AG04450 (cell line): ENCODE data around the genes CYP3A43, OR2AE1, ZNF3 and CNPY4.

DNA sequence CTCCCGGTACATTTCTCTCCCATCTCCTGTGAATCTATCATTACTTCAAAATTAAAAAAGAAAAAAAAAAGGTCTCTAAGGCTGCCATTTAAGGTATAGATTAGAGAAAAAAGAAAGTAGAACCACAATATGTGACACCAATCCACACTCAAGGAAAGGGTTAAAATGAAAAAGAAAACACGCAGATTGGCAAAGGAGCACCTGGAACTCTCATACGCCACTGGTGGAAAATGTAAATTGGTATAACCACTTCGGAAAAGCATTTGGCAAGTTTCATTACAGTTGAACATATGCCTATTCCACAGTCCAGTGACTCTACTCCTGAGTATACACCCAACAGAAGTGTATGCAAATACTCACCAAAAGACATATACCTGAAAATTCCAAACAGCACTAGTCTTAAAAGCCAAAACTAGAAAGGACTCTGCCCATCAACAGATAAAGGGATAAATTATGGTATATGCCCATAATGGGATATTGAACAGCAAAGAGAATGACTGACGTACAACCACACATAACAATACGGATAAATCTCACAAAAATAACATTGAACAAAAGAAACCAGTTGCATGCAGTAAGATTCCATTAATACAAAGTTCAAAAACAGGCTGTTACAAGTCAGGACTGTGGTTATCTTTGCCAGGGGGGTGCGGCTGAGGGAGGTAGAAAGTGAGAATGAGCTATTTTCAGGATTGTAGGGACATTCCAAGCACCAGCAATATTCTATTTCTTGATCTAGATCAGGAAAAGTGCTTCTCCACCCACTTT is 10.4 kb downstream of the SMURF1 start:
- CAGE, long polyA plus RNA = no peak
- RRBS = no CpG with 5 or more reads among the region's 7 CpGs

DNA sequence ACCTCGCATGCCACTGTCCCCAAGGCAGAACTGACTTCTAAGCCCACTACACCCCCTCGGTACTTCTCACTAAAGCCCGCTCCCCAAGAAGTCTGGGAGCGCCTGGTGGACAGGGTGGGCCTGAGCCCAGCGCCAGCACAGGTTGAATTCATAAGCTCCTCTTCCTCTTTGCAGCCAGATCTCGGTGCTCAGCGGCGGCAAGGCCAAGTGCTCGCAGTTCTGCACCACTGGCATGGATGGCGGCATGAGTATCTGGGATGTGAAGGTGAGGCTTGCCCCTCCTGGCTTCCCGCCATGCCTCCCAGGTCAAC is 14.6 kb downstream of the PDAP1 start:
- CAGE, long polyA plus RNA = no peak
- RRBS = no CpG with 5 or more reads among the region's 11 CpGs

- CAGE, long polyA plus RNA = no peak
- RRBS = no CpG with 5 or more reads among the region's 13 CpGs
Measured at GRCh38 chr7:99486912-99487578, 13.0 kb downstream of the ZNF394 start.

GRCh38 chr7:99557718-99558158 is 704 bp upstream of the ZNF655 start:
- CAGE, long polyA plus RNA = no peak
- RRBS = no CpG with 5 or more reads among the region's 10 CpGs

DNA sequence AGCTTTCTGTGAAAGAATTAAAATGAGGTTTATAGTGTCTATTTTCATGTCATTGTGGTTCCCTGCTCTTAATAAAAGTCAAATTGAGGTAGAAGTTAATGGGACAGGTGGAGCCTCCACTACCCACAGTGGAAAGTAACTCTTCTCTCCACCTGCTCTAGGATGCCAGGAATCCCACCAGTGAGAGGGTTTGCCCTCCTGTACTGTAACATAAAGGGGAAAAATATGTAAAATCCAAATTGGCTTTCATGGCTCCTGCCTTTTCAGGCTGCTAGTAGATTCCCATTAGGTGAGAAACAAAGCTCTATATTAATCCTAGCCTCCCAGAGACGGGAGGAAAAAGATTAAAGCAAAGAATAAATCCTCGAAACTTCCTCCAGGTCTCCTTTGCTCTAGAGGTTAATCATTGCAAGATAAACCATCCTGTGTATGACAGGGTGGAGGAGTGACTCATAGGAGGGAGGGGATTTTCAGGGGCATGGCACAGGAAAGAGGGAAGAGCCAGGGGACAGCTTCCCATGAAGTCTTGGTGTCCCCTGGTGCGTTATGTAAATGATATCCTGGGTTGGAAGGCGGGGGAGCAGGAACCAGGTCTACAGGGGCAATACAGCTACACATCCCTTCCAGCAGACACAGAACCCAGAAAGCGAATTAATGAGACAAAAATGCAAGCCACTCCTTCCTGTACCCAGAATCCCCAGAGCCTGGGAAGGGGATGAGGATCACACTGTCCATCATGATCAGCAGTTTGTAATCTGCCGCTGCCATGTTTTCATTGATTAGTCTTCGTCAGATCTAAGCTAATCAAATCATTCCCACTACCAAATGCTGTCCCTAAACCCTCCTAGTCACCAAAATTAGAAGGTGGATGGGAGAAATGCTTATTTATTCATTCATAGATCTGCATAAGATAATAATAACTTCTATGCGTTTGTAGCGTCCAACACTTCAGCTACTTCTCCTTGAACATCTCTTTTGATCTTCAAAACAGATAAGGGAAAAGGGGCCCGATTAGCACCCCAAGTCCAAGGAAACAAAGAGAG is 712 bp downstream of the CYP3A5 start:
- CAGE, long polyA plus RNA = no peak
- RRBS = no CpG with 5 or more reads among the region's 10 CpGs

- CAGE, long polyA plus RNA = no peak
- RRBS = no CpG with 5 or more reads among the region's 2 CpGs
Measured at GRCh38 chr7:99695079-99695549, 15.3 kb upstream of the CYP3A5 start.

DNA sequence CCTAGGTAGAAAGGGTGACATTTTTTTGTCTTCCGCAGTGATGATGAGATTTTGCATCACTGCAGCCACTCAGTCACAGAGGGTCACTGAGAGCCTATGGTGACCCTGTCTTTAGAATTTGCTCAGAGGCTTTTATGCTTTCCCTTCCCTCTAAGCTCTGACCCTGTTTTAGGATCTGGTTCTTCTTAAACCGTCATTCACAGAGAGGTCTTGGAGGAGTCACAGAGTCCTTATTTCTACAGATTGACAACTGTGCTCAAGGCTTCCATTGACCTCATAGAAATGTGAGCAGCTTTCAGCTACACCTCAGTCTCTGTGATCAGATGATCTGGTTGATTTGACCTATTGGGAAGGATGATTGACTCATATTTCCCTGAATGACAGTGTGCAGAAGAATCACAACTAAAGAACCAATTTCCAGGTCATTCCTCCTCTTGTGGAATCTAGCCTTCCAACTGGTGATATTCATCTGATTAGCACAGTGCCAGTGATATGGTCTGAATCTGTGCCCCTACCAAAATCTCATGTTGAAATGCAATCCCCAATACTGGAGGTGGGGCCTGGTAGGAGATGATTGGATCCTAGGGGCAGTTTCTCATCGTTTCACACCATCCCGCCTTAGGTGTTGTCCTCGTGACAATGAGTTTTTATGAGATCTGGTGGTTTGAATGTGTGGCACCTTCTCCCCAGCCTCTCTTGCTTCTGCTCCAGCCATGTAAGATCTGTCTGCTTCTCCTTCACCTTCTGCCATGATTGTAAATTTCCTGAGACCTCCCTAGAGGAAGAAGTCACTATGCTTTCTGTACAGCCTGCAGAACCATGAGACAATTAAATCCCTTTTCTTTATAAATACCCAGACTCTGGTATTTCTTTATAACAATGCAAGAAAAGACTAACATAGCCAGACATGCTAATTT is 3.3 kb downstream of the CYP3A4 start:
- CAGE, long polyA plus RNA = no peak
- RRBS = no CpG with 5 or more reads among the region's 5 CpGs

GRCh38 chr7:99794541-99795822 is 11.0 kb upstream of the CYP3A4 start:
- CAGE, long polyA plus RNA = no peak
- RRBS = no CpG with 5 or more reads among the region's 15 CpGs

DNA sequence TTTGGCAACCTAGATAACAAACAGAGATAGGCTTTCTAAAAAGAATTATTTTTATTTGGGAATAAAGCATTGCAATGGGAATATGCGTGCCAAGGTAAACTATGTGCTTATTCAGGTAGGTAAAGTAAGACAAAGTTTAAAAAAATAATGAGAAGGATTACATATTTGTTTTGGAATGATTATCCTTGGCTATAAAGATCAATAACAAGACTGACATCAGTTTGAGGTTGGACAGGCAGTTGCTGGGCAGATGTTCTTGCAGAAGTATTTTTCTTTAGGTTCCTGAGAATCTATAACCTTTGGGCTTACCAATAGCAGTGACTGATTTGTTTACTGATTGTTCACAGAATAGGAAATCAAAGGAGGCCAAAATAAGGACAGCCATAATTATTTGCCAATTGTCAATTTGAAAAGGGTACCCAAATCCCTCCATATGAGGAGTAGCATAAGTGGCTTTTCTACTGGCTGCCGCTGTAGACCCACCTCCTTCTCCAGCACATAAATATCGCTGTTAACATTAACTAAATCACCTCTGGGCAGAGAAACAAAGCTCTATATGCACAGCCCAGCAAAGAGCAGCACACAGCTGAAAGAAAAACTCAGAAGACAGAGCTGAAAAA is at the start of gene CYP3A43:
TSS of gene CYP3A43 (plus strand) at position 529 of the 620 bp plus-strand sequence.
- CAGE, long polyA plus RNA = no peak
- RRBS = no CpG with 5 or more reads among the region's 3 CpGs

GRCh38 chr7:99876747-99877363 is at the start of gene OR2AE1:
Gene OR2AE1 (minus strand): TSS chr7:99877033.
- CAGE, long polyA plus RNA = no peak
- RRBS = no CpG with 5 or more reads among the region's 4 CpGs

- CAGE, long polyA plus RNA = no peak
- RRBS = no CpG with 5 or more reads among the region's 3 CpGs
Measured at GRCh38 chr7:99893475-99894202, 16.8 kb upstream of the OR2AE1 start.

DNA sequence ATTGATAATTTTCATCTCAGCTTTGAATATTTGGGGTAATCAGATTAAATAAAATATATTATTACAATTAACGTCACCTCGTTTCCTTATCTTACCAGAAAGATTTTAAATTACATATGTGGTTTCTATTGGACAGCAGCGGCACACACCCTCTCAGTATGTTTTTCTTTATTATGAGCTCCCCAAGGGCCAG is 849 bp downstream of the TRIM4 start:
- CAGE, long polyA plus RNA = no peak
- RRBS = no CpG with 5 or more reads among the region's 3 CpGs

- CAGE, long polyA plus RNA = no peak
- RRBS = no CpG with 5 or more reads among the region's 16 CpGs
Measured at GRCh38 chr7:99943533-99944788, 14.5 kb upstream of the GJC3 start.

DNA sequence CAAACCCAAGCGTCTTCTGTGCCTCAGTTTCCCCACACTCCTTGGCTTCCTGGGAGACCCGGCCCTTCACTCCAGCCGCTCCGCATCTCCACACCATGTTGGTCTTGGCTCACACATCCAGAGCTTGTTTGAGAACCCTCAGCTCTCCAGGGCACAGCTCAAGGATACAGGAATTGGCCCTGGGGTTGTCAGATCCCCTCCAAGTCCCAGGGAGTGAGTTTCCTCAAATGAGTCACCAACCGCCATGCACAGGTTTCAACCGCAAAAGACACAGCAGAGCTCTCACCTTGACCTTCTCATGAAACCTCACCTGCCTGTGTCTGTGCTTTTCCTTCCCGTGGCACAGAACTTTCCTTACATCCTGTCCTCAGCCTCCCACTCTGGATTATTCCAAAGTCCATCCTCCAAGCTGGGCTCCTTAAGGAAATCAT is 20.6 kb downstream of the AZGP1 start:
- CAGE, long polyA plus RNA = no peak
- RRBS = 65% methylated on average over 2 of the region's 7 CpGs

DNA sequence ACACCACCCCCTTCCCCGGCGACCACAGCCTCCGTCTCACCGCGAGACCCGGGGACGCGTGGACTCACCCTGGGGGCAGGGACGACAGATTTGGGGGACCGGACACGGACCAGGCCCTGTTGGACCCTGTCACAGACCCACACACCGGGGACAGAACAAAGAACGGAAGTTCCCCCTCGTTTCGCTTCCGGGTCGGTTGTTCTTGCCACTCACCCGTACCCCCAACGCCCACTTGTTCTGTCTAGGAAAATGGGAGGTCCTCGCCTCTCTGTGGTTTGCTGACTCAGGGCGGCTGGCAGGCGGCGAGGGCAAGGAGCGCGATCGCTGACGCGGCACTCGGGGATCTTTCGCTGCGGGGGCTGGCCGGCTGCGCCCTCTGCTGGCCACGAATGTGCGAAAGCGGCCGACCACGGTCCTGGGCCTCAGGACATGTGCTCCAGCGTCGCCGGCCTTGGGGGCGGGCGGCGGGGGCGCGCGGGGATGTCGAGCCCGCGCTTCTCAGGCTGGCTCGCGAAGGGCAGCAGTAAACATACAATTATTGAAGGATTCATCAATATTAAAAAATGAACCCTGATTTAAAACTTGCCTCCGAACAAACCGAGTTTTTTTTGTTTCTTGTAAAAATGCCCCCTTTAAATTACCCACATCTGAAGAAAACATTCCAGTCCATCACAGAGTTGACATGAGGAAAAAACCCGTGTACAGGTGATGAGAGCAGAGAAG is at the start of gene ZNF3:
TSS of gene ZNF3 (minus strand) at position 157 of the 723 bp plus-strand sequence.
- CAGE, long polyA plus RNA = no peak
- RRBS = 2% methylated on average over 14 of the region's 55 CpGs

DNA sequence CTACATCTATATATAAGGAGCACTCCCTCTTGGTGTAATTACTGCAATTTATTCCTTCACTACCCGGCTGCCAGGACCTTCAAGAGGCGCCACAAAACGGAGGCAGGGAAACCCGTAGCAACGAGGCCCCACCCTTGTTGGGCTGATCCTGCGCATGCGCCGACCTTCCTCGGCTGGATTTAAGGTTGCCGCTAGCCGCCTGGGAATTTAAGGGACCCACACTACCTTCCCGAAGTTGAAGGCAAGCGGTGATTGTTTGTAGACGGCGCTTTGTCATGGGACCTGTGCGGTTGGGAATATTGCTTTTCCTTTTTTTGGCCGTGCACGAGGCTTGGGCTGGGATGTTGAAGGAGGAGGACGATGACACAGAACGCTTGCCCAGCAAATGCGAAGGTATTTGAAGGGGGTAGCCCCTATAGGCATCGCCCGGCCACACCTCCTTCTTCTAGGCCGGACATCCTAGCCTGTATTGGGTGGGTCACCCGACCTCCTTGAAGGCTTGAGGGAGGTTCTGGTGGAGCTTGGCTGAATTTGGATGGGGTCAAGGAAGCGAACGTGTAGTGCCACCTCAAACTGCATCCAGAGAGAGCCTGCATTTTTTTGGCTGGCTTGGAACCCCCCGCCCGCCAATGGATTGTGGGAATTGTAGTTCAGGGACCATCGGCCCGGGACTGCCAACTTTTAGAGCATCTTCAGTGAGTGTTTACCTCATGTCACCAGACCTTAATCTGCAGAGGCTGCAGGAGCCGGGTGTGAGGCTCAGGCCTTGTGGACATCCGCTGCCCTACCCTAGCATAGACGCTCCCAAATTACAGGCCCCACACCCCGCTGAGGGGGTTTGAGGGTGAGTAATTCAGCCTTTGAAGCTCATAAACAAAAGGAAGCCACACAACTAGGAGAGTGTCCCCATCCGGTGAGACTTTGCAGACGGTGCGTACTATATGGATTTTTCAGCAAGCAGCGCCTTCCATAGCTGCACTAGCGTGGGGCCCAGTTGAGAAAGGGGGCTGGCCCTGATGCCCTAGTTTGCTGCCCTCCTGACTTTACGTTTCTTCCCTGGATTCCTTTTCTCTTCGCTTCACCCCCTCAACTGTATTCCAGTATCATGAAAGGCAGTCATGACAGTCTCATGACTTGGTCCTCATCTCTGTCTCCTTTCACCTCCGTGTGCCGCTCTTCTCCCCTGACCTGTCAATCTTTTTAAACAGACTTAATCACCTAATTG is at the start of gene CNPY4:
TSS of gene CNPY4 (plus strand) at position 165 of the 1,225 bp plus-strand sequence.
- CAGE, long polyA plus RNA = start-site peak on the plus strand centred at position 230 of the sequence, 119 bp wide, 1,532 and 1,356 reads in 2 replicates
- RRBS = 3% methylated on average over 2 of the region's 44 CpGs

DNA sequence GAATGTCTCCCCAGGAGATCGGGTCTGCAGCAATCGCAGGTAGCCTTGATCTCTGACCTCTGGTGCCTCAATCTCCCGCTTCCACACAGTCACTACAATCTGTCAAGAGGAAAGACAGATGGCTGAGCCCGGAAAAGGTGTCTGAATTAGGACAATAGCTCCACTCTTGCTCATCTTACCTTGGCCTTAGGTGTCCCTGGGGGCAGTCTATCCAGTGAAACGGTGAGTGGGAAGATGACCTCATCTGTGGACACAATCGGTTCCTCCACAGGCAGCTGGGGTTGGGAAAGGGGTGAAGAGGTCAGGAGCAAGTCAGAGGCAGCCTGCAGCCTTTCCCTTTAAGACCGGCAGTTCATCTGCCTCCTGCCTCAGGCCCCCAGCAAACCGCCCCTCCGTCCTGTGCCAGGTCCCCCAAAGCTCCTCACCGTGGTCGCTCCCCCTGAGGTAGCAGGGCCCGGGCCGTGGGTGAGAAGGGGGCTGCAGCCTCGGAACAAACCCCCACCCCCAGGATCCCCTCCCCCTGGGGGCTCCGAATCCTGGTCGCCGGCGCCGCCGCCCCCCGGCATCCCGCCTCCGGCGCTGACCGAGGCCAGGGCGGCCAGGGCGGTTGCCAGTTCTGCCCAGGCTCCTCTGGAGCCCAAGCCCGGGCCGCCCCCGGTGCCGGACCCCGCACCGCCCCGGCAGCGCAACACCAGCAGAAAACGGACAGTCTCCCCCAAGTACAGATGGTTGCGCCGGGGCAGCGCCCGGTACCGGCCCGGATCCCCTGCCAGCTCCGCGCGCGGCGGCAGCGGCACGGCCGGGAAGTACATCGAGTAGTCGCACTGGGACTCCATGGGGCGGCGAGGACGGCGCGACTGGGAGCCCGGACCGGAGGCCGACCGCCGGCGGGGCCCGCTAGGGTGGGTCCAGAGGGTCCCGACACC is 596 bp downstream of the TRAPPC14 start:
- CAGE, long polyA plus RNA = no peak
- RRBS = 3% methylated on average over 41 of the region's 65 CpGs

GRCh38 chr7:100166725-100167552 is 1.5 kb downstream of the GAL3ST4 start:
- CAGE, long polyA plus RNA = no peak
- RRBS = 80% methylated on average over 1 of the region's 17 CpGs

DNA sequence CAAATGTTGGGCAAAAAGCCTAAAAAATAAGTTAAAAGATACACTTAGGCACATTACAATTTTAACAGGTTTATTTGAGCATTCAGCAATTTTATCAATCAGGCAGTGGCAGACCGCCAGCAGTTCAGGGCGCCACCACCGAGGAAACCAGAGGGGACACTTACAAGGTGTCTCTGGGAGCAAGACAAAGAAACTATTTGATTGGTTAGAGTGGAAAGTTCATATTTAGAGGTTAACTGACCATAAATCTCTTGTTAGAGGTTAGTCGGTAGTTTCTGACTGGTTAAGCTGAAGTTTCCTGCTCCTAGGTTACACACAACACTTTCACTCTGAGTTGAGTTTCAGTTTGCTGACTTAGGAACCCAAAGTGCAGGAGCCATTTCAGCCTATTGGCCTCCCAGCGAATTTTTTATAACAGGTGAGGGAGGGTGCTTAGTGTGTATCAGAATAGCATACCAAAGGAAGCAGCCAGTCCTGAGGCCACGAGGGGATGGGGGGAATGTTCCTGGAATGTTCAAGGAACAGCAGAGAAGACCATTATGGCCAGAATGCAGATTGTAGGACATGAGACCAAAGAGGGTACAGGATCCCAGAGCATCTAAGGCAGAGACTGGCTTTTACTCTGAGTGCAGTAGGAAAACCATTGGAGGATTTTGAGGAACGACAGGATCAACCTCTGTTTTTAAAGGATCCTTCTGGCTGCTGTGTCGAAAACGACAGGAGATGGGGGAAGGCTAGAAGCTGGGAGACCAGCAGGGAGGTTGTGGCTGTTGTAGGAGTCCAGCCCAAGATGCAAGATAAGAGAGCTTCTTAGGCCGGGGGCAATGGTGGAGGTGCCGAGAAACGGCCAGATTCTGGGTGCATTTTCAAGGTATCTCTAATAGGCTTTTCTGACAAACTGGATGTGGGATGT is 10.6 kb upstream of the PVRIG start:
- CAGE, long polyA plus RNA = no peak
- RRBS = no CpG with 5 or more reads among the region's 12 CpGs

DNA sequence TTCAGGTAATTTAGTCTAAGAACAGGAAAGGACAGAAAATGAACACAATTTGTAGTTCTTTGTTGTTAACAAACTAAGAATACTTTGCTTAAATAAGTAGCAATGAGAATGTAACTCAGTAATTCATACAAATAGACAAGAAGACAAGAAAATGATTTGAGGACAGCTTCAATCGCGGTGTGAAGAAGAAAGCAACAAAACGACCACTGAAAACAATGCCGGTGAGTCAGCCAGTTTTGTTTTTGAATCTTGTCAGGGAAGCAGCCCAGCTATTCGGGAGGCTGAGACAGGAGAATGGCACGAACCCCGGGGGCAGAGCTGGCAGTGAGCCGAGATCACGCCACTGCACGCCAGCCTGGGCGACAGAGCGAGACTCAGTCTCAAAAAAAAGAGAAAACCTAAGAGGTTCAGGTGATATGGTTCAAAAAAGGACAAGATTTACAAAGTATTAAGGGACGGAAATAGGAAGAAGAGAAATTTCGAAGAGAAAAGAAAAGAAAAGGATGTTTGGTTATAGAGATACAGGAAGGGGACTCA is 19.8 kb upstream of the PILRB start:
- CAGE, long polyA plus RNA = no peak
- RRBS = over 99% methylated on average over 1 of the region's 14 CpGs